ENCODE measurements around the genes NUCKS1, SLC41A1 and AVPR1B.

GRCh38 chr1:205743600-205744446 is 6.2 kb downstream of the NUCKS1 start:
- RRBS = no CpG with 5 or more reads among the region's 7 CpGs

DNA sequence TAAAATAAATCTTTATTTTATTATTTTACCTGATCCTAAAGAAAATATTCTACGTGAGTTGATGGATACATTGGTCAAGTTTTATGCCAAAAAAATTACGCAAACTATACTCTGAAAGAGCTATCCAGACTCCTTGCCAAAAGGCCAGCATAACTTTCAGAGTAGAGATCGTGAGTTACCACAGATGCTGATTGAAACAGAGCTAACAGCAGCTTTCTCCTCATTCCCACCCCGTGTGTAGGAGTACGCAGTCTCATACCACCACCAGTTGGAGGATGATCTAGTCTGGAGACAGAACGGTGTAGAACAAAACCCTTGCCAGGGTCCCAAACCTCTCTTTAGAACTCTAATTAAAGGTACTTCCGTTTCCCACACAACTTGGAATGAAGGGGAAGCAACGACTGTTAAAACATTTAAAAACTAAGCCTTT is 1.6 kb downstream of the NUCKS1 start:
- RRBS = no CpG with 5 or more reads among the region's 8 CpGs

- RRBS = 2% methylated on average over 7 of the region's 61 CpGs
Measured at GRCh38 chr1:205749647-205750296, at the start of gene NUCKS1. NUCKS1 (minus strand) TSS chr1:205750182.

DNA sequence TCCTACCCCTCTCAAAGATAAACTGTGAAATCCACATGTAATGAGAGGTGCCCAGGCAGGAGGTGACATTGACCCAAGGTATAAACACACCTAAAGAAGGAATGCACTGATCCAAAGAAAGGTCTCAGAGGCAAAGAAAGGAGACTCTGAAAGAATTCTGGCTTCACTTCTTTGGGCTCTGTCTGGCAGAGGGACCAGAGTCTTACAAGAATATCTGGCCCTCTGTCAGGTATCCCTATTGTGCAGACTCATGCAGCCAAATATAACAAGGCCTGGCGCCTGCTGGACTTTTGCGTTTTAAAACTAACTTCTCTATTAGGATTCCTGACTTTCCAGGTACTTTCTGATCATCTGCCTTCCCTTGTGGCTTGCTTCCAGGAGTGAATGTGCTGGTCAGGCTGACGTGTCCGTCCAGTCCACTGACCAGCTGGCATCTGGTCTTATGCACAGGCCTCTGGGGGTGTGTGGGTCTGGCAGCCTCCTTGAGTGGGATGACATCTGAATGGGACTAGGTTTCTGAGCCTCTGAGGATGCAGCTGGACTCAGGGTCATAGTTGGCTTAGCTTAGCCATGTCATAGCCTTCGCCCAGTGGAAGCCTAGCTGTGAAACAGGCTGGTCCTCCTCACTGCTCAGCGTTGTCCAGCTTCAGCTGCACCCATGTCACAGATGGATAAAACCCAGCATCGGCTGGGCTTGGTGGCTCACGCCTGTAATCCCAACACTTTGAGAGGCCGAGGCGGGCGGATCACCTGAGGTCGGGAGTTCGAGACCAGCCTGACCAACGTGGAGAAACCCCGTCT is 8.7 kb upstream of the RAB29 start:
- RRBS = no CpG with 5 or more reads among the region's 15 CpGs

DNA sequence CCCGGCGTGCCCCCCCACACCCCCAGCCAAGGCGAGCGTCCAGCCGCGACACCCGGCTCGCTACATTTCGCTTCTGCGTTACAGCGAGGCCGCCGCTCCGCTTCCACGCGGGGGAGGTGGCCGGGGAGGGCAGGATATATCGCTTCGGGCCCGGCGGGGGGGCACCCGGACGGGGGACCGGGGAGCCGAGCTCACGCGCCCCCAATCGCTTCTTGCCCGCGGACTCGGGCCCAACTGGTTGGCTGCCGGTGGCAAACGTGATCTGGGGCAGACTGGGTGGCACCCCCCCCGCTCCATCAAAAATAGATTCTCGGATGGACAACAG is at the start of gene SLC41A1:
Gene SLC41A1, minus strand, starts transcription at position 274 of the 325 bp plus-strand sequence.
- RRBS = 1% methylated on average over 26 of the region's 35 CpGs

DNA sequence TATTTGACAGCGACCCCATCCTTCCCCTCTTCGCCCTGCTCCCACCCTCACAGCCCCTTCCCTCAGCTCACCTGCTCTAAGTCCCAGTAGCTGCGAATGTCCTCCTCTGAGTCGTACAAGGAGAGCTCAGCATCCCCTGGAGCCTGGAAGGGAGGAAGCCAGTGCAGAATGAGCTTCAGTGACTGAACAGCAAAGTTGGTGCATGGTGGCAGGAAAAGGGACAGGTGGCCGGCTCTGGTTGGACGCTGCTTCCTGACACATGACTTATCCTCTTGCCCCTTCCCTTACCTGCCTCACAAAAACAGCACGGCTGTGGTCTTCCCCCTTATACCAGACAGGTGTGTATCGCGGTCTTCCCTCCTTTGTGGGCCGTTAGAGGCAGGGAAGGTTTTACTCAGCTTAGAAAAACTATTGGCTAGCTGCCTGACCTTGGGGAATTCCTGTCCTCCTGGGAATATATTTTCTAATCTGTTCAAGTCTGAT is 26.0 kb downstream of the SLC26A9 start:
- RRBS = no CpG with 5 or more reads among the region's 10 CpGs

DNA sequence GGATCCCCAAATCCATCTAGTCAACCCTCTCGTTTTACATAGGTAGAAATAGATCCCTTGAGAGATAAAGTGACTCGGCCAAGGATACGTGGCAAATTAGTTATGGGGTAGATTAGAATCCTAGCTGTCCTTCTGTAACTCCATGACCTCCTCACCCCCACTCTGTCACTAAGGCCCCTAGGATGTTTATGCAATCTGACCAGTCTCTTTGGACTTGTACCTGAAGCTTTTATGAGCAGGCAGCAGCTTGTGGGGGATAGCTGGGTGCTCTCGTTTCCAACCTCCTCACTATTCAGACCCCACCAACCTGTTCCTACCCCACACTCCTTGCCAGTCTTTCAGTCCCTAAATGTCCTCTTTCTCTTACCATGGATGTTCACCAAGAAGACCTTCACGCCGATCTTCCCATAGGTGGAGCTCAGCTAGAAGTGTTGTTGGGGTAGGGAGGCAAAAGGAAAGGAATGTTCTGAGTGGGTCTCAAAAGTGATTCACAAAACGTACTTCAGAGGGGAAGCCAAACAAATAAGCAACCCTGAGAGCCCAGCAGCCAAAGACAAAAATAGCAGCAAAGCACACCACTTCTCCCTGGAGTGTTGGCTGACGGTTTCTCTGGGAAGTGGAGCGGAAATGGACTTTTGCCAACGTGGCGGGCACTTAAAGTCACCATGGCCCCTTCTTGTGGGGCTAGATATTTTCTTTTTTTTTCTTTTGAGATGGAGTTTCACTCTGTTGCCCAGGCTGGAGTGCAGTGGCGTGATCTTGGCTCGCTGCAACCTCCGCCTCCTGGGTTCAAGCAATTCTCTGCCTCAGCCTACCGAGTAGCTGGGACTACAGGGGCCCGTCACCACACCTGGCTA is 23.2 kb downstream of the SLC26A9 start:
- RRBS = no CpG with 5 or more reads among the region's 16 CpGs

DNA sequence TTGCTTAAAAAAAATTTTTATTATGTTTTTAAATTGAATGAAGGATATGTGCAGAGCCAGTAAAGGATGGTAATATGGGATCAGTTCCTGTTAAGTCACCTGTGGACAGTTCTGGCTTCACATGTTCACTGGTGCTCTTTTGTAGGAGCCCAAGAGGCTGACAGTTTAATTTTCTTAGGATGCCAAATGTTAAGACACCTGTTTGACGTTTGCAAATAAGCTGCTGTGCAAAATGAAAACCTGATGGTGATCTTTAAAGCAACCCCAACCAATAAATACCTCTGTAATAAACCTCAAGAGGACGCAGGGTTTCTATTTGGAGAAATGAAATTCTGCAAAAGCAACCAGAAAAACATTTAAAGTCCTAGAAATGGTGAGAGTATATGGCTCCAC is 5.8 kb upstream of the RHEX start:
- RRBS = no CpG with 5 or more reads among the region's 2 CpGs

DNA sequence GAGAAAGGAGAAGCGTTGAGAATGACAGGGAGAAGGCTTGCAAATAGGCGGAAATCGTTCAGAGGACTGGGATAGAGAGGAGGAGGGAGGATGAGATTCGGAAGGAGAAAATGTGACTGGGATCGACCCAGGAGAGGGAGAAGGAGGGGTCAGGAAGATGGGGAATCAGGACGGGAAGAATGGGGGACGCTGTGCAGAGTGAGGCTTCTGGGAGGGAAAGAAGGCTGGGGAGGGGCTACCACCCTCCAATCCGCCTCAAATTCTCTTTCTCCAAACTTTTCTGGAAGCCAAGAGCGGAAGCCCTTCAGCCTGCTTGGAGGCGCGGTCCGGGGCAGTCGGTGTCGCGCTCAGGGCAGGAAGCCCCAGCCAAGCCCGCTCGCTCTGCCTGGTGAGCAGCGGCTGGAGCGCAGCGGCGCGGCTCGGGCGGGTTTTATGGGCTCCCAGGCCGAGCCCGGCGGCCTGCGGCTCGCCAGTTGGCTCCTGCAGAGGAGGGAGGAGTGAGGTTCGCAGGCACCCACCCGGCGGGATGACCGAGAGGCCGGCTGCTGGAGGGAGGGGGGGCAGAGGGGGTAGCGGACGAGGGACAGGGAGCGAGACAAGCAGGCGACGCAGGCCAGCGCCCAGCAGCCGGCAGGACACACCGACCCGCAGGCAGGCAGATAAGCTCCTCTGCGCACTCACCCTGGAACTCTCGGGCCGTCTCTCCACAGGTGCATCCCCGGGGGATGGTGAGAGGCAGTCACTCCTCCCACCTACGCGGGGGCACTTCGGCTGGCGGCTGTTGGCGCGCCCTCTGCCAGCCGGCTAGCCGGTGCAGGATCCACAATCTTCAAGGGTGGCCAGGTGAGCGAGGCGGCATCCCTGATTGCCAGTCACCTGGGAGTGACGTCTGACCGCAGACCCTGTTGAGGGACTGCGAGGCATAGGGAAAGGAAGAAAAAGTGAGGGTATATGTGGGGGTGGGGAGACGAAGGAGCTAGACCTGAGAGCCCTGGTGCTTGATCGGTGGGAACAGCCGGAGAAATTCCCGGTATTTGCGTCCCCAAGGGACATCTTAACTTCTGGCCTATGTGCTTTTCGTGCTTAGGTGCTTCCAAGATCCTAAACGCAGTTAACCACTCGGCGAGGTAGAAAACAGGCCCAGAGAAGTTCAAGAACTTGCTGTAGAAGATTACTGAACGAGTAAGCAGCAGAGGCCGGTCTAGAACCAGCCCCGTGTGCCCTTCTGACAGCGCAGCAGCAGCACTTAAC is at the start of gene AVPR1B:
Gene AVPR1B, minus strand, starts transcription at position 406 of the 1,251 bp plus-strand sequence.
- RRBS = 5% methylated on average over 25 of the region's 73 CpGs

DNA sequence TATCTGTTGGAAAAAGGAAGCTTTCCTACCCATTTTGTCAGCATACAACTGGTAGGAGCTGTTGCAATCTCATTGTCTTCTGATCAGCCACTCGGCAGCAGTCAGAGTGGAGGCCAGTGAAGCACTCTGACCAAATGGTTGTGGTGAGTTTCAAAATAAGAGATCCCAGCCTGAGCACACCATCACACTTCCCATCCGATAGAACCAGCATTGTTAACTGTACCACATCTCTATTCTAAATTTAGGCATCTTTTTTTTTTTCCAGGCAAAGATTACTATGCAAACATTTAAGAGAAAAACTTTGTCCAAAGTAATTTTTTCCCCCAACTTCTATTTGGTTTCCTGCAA is 90.1 kb upstream of the IKBKE start:
- RRBS = no CpG with 5 or more reads among the region's 2 CpGs

DNA sequence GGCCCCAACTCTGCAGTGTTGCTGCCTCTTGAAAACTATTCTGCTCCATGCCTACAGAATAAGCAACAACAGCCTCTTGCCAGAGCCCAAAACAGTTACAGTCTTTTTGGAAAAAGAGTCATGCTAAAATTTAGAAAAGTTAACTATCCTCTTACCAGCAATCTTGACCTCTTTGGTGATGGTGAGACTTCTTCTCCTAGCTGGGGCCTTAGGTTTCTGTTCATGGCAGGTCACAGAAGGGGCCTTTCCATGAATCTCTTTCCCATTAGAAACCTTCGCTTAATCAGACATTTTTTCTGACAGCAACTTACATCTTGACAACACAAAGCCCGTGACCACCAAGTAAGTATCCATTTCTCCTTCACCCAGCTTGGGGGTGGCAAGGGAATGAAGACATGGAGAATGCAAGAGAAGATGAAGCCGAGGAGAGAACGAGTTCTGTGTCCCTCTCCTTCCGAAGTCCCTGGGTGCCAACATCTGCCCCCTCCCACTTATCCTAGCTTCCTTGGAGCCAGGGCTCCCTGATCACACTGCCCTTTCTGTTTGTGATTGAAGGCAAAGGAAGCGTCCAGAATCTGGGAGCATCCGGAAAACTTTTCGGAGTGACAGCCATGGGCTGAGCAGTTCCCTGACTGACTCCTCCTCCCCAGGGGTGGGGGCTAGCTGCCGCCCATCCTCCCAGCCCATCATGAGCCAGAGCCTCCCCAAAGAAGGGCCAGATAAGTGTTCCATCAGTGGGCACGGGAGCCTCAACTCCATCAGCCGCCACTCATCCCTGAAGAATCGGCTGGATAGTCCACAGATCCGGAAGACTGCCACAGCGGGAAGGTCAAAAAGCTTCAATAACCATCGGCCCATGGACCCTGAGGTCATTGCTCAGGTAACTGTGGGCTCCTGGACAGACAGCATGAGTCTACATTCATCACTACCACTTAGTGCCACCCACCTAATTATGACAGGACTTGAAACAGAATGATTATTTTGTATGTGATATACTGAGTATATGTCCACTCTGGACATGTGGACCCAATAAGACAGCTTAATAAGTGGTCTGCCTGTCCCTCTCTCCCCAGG is 11.9 kb upstream of the IKBKE start:
- RRBS = no CpG with 5 or more reads among the region's 15 CpGs

DNA sequence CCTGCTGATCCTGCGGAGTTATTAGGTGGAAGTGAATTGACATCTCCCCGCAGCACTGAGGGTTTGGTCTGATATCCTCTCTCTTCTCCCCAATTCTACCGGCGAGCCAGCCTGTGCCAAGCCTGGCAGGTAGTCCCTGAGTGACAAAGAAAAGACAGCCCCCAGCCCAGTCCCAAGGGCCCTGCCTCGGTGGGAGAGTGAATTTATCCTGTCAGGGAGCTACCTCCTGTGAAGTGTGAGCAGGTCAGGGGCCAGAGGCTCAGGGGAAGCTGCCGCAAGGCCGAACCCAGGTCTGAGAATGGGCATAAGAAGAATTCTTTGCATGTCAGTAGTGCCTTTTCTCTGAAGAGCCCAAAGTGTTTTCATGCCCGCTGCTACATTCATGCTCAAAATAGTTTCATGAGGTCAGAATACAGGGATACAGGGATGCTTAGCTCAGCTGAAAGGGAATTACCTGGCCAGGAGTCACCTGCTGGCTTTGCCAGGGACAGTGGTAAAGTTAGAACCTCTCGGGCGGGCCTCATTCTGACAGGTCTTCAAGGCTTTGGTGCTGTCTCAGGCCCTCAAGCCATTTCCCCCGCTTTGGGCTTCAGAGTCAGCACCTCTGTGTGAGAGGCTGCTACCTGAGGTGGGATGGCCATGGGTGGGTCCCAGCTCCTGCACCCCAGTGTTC is 5.3 kb downstream of the RASSF5 start:
- RRBS = no CpG with 5 or more reads among the region's 11 CpGs

DNA sequence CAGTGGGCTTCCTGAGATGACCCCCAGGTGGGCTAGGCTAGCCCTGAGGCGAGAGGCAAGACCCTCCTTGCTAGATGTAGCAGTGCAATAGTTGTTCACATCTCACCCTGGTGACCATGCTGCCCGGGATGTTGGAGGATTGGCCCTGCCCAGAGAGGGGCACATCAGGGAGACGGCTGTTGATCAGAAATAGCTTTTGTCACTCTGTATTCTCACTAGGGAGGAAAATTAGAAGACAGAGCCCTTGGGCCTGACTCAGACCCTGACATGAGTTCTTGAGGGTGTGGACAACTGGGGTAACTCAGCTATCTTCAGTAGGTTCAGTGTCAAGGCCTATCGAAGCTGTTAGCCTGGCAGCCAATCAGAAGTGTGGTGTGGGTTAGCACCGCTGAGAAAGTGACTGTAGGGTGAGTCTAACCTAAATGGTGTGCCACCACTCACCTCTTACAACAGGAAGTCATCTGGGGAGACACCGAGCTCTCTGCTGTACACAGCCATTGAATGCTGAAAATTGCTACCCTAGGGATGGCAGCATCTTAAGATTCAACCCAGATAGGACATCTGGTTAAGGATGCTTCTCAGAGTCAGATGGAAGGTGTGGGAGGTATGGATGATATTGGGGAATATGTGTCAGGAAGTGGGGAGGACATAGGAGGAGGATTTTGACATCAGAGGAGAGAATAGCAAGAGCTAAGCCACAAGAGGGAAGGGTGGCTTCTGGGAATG is 44.6 kb downstream of the RASSF5 start:
- RRBS = no CpG with 5 or more reads among the region's 6 CpGs

- RRBS = 2% methylated on average over 31 of the region's 66 CpGs
Measured at GRCh38 chr1:206556818-206557748, 49.8 kb downstream of the RASSF5 start.

- RRBS = no CpG with 5 or more reads among the region's 11 CpGs
Measured at GRCh38 chr1:206633589-206634115, 1.7 kb upstream of the DYRK3 start.

- RRBS = no CpG with 5 or more reads among the region's 2 CpGs
Measured at GRCh38 chr1:206674854-206675344, 9.8 kb upstream of the MAPKAPK2 start.

DNA sequence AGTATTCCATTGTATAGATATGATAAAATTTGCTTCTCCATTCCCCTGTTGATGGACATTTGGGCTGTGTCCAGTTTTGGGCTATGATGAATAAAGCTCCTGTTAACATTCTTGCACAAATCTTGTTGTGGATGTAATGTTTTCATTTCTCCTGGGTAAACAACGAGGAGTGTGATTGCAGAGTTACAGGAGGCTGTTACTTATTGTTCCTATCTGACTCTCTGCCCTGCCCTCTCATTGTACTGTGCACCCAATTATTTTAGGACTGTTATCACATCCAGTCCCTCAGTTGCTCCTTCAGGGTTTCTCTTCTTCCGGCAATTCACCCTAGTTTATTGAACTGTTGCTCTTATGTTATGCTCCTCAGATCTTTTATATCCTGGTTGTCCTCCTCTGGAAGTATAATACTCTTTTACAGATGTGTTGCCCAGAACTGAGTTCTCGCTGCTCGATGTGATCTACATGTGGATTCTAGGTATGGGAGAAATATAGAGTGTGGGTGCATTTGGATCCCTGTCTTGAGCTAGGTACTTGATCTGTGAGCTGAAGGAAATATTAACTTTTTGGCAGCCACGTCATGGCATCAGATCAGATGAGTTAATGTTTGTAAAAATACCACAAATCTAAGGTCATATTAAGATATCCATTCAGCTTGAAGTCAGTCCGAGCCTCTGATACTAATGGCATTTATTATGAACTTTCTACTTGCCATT is 24.4 kb downstream of the MAPKAPK2 start:
- RRBS = no CpG with 5 or more reads among the region's 6 CpGs

- RRBS = no CpG with 5 or more reads among the region's 8 CpGs
Measured at GRCh38 chr1:206713807-206714412, 29.2 kb downstream of the MAPKAPK2 start.

DNA sequence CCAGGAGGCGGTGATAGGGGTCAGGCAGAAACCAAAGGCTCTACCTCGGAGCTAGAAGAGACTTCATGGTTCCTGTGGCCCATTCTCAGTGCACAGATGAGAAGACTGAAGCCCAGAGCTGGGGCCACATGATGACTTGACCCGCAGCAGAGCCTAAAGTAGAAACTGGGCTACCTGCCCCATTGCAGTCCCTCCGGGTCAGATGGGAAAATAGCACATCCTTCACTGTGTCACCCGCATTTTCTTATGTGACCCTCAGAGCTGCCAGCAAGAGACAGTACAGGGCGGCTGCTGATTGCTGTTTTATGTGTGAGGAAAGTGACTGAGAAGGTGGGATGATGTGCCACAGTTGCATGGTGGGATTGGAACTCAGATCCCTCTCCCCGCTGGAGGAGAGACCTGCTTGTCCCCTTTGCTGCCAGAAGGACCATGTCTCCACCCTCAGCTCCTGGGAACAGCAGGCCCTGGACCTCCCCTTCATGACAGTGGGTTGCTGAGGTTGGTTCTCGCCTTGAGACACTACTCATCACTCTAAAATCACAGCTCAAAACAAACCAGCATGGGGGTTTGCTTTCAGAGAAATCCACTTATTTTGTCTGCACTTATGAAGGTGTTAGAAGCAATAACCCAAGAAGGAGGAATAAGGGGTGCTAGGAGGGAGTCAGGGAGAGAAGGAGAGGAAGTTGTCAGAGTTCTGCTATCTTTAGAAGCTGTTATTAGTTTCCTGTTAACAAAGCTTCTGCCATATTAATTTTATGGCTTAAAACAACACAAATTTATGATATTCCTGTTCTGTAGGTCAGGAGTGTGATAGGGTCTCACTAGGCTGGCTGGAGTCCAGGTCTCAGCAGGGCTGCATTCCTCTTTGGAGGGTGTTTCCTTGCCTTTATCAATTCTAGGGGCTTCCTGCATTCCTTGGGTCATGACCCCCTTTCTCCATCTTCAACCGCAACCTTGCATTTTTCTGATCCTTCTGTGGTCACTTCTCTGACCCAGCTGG is 35.6 kb upstream of the IL19 start:
- RRBS = no CpG with 5 or more reads among the region's 9 CpGs

- RRBS = no CpG with 5 or more reads among the region's 8 CpGs
Measured at GRCh38 chr1:206739001-206740137, 31.2 kb upstream of the IL19 start.

Data from brain (tissue), 1 donor.